Cytotoxic T cell (primary cell): ENCODE results near the genes TSPAN31 and CYP27B1.

GRCh38 chr12:57619184-57619945 lies 8.1 kb downstream of the ARHGEF25 start:
- PRO-cap, 2 experiments: no peak in any of the 2 experiments

GRCh38 chr12:57621811-57622010 lies 10.5 kb downstream of the ARHGEF25 start:
- PRO-cap, 2 experiments: no peak in any of the 2 experiments

GRCh38 chr12:57744953-57745587 lies at the start of gene TSPAN31:
Gene TSPAN31, plus strand, starts transcription at chr12:57745039.
- PRO-cap, 2 experiments: peak in 2 of 2 experiments; most common plus-strand start chr12:57745071 (in 2)

- PRO-cap, 2 experiments: no peak in any of the 2 experiments
Observed at GRCh38 chr12:57745952-57746928, 1.4 kb downstream of the TSPAN31 start.

DNA sequence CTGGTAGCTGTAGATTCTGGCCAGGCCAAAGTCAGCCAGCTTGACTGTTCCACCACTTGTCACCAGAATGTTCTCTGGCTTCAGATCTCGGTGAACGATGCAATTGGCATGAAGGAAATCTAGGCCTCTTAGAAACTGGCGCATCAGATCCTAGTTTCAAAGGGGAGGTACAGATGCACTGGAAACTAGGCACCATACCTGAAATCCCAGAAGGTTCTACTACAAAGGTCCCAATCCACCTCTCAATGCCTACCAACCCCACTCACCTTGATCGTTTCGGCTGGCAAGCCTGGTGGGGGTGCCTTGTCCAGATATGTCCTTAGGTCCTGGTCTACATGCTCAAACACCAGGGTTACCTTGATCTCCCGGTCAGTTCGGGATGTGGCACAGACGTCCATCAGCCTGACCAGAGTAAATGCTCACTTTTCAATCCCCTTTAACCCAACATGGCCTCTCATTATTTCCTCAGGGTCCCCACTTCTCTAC lies 1.1 kb downstream of the CDK4 start:
- PRO-cap, 2 experiments: no peak in any of the 2 experiments

DNA sequence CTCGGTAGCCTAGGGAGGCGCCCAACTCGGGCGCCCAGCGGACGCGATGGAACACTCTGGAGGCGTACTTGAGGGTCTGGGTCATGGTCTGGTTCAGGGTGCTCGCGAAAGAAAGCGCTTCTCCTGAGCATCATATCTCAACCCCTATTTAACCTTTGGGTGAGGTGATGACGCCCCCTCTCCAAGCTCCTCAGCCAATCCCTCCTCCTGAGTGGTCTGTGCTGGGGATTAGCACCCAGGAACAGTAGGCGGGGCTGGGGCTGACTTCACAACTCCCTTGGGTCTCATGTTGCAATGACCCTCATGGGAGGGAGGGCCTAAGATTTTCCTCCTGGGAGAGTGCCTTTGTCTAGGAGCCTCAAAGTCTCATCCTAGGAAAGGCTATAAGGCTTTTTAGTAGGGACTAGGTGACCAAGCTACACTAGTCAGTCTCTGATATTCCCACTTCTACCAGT lies at the start of gene CYP27B1:
CYP27B1 (minus strand) TSS at position 122 of the 455 bp plus-strand sequence.
- PRO-cap, 2 experiments: no peak in any of the 2 experiments

DNA sequence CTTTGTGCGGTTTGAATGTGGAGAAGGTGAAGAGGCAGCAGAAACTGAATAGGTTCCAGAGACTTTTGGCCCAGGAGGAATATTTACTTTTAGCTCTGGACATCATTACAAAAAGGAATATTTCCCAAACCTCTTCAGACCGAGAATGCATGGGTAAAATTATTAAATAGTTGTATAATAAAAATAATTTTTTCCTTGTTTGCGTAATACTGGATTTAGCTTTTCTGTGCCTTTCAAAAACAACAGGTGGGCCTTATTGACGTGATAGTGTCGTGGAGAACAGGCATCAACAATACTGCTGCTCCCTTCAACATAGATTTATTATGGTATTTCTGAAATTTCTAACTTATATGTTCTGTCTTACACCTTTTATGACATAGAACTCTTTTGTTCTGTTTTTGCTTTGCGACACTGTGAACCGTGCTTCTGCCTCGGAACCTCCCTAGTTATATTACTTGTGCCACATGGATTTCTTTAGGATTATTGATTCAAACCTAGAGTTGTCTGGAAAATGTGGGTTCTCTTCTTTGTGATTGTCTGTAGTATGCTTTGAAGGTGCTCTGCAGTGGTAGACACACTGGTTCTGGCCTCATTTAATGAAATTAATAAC lies 14.1 kb downstream of the TSFM start:
- PRO-cap, 2 experiments: no peak in any of the 2 experiments

GRCh38 chr12:57823031-57823729 lies 4.6 kb upstream of the AVIL start:
- PRO-cap, 2 experiments: no peak in any of the 2 experiments

DNA sequence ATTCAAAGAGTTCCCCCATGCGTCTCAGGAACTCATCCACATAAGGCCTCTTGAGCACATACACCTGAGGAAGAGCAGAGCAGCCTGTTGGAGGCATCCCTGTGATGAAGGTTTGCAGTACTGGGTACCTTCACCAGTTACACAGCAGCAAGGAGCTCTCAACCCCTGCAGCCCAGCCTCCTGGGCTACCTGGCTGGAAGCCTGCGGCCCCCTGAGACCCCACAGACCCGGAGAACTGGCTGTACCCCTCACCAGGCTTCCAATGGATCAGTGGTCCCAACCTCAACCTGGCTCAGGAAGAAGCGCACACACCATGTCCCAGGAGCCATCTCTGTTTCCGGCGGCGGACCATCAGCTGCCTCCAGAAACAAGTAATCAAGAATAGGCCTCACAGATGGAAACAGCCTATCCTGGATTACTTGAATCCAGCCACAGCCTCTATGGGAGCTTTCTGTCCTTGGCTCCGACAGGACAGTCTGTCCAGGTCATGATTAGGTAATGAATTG lies 5.8 kb upstream of the AVIL start:
- PRO-cap, 2 experiments: no peak in any of the 2 experiments

- PRO-cap, 2 experiments: no peak in any of the 2 experiments
Observed at GRCh38 chr12:57881365-57882171, 35.0 kb upstream of the CTDSP2 start.

DNA sequence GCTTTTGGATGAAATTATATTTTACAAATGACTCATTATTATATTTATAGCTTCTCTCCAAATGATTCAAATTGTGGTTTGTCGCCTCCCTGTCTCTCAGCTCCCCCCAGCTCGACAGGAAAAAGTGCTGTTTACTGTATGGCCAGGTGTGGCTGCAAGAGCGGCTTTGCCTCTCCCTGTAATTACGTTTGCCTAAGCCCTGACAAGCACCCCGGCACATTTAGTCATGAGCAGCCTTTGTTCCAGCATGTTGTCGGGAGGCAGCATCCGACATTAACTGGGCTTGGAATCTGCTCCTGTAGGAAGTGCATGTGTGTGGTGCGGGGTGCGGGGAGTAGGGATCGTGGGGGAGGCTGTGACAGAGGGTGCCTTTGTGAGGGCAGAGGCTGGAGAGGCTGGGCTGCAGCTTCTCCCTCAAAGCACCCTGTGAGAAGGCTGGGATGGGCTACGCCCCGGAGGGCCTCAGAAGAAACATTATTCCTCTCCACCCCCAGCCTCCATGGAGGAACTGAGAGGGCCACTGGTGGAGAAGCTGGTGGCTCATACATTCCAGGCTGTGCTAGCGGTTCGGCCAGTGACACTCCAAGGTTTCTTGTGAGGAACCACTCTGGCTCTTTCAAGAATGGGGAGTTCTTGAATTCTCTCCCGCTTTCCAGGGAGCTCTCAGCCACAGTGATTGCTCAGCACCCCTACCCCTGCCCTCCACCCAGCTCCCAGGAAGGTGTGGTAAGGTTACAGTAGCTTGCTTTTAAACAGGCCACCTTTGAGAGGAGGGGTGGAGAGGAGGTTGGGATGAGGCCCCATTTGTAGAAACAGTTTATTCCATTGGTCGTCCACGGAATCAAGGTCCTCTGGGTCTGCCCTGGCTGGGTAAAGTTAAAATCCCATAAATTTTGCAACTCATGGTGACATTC lies 42.2 kb upstream of the CTDSP2 start:
- PRO-cap, 2 experiments: no peak in any of the 2 experiments

GRCh38 chr12:57890357-57891152 lies 44.0 kb upstream of the CTDSP2 start:
- PRO-cap, 2 experiments: no peak in any of the 2 experiments

GRCh38 chr12:57935591-57936459 lies 5.5 kb upstream of the ATP23 start:
- PRO-cap, 2 experiments: peak in 2 of 2 experiments; most common plus-strand start chr12:57935911 (in 1); most common minus-strand start chr12:57936151 (in 2)

- PRO-cap, 2 experiments: no peak in any of the 2 experiments
Observed at GRCh38 chr12:58921455-58922099, 1.3 kb upstream of the LRIG3 start.

DNA sequence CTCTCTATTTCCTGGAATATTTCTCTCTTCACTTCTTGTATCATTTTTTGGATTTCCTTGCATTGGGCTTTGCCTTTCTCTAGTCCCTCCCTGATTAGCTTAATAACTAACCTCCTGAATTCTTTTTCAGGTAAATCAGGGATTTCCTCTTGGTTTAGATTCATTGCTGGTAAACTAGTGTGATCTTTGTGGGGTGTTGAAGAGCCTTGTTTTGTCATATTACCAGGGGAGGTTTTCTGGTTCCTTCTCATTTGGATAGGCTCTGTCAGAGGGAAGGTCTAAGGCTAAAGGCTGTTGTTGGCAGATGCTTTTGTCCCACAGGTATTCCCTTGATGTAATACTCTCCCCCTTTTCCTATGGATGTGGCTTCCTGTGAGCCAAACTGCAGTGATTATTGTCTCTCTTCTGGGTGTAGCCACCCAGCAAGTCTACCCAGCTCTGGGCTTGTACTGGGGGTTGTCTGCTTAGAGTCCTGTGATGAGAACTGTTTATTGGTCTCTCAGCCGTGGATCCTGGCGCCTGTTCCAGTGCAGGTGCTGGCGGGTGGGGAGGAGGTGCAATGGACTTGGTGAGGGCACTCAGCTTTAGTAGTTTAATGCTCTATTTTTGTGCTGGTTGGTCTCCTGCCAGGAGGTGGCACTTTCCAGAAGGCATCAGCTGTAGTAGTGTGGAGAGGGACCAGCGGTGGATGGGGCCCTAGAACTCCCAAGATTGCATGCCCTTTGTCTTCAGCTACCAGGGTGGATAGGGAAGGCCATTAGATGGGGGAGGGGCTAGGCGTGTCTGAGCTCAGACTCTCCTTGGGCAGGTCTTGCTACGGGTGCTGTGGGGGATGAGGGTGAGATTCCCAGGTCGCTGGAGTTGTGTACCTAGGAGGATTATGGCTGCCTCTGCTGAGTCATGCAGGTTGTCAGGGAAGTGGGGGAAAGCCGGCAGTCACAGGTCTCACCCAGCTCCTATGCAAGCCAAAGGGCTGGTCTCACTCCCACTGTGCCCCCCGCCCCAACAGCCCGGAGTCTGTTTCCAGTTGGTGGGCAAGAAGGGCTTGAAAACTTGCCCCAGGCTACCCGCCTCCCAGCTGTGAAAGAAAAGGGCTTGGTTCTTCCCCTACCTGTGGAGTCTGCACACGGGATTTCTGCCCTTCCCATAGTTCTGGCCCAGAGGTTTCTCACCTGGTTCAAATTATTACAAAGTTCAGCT lies 29.7 kb upstream of the LRIG3 start:
- PRO-cap, 2 experiments: no peak in any of the 2 experiments

- PRO-cap, 2 experiments: no peak in any of the 2 experiments
Observed at GRCh38 chr12:59666612-59667067, 70.8 kb downstream of the SLC16A7 start.

DNA sequence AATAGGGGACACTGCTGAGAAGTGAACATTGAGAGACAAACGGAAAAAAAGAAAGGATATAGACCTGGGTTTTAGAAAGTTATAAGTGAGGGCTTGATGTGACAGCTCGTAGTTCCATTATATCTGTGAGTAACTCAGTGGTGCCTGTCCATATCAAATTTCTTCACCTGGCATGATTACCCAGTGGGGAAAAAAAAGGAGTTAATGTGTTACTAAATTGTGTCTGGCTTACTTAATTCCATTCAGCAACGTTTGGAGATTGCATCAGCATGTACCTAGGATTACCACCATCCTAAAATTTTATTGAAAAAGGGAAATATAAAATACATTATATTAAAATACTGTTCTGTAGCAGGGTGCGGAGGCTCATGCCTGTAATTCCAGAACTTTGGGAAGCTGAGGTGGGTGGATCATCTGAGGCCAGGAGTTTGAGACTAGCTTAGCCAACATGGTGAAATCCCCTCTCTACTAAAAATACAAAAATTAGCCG lies 1249.9 kb downstream of the SLC16A7 start:
- PRO-cap, 2 experiments: no peak in any of the 2 experiments

DNA sequence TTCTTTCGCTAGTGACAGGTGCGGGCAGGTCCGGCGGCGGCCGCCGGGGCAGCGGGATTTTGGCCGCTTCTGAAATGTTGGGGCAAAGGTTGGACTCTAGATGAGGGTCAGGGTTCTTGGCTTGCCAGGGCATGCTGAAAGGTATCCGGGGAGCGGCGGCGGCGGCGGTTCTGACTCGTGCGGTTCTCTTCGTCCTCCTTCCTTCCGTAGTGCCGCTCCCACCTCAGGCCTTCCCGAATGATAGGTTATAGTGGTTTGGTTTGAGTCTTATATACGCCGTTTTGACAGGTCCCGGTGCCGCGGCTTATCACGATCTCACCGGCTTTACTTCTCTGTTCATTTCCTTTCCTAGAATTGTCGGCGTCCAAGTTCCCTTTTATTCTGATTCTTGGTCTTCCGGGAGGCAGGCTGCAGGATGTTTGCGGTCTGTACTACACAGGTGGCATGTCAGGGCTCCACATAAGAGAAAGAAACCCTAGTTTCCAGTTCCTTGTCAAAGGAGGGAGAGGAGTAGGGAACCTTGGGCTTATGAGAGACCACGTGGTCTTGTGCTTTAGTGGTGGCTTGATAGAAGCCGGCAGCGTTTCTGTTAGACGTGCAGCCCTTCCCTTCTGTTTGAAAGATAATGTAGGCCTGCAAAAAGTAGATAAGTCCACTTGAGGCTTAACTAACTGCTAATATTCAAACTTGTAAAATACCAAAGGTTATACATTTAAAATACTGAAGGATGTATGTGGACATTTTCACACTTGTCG lies 549 bp downstream of the USP15 start:
- PRO-cap, 2 experiments: peak in 2 of 2 experiments; most common plus-strand start position 493 of the sequence (in 2); most common minus-strand start position 242 of the sequence (in 2)

DNA sequence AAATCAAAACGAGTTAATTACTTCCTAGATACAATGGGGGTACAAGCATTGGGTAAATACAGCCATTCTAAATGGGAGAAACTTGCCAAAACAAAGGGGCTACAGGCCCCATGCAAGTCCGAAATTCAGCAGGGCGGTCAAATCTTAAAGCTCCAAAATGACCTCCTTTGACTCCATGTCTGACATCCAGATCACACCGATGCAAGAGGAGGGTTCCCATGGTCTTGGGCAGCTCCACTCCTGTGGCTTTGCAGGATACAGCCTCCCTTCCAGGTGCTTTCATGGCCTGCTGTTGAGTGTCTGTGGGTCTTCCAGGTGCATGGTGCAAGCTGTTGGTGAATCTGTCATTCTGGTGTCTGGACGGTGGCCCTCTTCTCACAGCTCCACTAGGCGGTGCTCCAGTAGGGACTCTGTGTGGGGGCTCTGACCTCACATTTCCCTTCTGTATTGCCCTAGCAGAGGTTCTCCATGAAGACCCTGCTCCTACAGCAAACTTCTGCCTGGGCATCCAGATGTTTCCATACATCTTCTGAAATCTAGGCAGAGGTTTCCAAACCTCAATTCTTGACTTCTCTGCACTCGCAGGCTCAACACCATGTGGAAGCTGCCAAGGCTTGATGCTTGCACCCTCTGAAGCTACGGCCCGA lies 45.8 kb downstream of the MON2 start:
- PRO-cap, 2 experiments: no peak in any of the 2 experiments

- PRO-cap, 2 experiments: no peak in any of the 2 experiments
Observed at GRCh38 chr12:62532158-62532669, 65.6 kb downstream of the MON2 start.